ENCODE results near the genes RDX and POU2AF3.

- PRO-cap: no peak
Observed at GRCh38 chr11:109940814-109941194, 152.4 kb upstream of the ZC3H12C start.

DNA sequence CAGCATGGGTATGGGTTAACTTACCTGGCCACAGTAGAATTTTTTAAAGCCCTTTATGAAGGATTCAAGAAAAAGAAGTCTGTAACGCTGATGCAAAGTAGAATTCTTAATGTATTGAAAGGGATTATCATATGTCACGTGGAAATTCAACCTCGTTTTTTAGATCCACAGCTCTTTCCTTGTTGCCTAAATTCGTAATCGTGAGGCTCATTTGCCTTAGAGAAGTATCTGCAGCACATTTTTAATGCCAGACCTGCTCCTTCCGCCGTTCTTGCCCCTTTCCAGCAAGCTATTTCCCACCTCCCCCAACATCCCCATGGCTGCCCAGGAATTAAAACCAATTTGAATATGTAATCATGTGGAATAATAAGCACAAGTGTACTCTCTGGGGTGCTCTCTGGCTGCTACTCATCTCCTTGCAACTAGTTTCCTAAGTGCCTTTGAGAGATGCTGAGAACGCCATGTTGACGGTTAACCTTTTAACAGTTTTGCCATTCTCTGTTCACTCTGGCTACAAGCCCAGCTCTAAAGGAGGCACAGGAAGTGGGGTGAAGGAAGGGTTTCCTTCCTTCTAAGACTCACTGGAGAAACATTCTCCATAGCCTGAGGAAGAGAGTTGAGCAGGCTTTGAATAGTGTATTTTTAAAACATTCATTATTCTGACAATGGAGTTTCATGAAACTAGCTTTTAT, 122.2 kb upstream of the ZC3H12C start:
- PRO-cap: no peak

GRCh38 chr11:110296326-110297330, at the start of gene RDX:
Gene RDX, minus strand, starts transcription at chr11:110296614.
- PRO-cap: bidirectional peak, plus-strand start at chr11:110296792, minus-strand start at chr11:110296612; bidirectional peak, plus-strand start at chr11:110297058, minus-strand start at chr11:110296980

DNA sequence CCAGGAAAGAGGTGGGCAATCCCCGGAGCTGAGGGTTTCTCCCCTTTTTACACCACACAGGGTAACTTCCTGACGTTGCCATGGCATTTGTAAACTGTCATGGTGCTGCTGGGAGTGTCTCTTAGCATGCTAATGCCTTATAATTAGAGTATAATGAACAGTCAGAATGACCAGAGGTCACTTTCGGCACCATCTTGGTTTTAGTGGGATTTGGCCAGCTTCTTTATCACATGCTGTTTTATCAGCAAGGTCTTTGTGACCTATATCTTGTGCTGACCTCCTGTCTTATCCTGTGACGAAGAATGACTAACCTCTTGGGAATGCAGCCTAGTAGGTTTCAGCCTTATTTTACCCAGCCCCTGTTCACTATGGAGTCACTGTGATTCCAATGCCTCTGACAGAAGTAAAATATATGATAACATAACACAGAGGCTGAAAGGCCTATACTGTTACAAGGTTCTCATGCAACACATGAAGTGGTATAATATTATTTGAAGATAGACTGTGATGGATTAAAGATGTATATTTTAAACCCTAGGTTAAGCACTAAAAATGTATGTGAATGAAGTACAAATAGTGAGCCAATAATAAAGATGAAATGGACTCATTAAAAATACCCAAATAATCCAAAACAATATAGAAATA, 41.4 kb upstream of the RDX start:
- PRO-cap: no peak

DNA sequence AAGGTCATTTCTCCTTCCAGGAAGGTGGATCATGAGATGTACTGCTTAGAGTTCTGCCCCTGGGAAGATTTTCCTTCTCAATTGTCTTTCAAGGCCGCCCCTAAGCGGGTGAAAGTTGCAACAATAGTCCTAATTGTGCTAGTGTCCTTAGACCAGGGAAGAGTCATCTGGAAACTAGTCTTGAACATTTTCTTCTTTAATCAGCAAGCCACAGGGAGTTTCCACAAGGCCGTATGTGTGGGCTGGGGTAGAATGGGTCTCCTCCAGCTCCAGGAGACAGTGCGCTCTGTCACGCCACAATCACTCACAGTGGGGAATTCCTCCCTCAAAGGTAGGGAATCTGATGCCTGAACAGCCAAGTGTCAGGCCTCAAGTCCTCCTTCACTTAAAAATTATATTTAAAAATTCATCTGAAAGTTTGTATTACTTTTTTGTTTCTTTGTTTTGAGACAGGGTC, 53.3 kb upstream of the RDX start:
- PRO-cap: no peak

DNA sequence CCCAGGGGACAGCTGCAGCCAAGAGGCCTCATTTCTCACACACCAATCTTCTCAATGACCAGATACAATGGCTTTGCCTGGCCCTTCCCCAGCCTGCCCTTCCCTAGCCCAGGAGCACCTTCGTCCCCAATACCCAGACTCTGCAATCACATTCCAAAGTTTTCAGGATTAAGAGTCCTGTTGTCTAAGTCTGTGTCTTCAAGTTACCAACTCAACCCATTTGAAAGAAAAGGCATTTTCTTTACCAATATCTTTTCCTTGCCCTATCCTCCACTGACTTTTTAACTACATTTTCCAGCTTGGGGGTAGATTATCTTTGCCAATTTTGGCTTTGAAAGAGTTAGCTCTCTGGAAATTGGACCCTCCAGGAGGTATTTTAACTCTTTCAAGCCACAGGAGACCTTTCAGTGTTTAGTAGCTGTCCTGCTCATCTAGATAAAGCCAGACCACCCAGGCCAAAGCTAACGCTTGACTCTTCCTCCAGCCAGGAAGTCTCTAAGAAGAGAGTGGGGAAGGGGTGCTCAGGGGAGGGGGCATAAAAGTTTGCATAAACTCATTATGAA, 235.2 kb upstream of the ARHGAP20 start:
- PRO-cap: no peak

GRCh38 chr11:111298430-111299492, at the start of gene POU2AF3:
Gene POU2AF3, plus strand, starts transcription at chr11:111298546.
- PRO-cap: unidirectional peak, plus-strand start at chr11:111298924; unidirectional peak, plus-strand start at chr11:111299109; unidirectional peak, plus-strand start at chr11:111299309

DNA sequence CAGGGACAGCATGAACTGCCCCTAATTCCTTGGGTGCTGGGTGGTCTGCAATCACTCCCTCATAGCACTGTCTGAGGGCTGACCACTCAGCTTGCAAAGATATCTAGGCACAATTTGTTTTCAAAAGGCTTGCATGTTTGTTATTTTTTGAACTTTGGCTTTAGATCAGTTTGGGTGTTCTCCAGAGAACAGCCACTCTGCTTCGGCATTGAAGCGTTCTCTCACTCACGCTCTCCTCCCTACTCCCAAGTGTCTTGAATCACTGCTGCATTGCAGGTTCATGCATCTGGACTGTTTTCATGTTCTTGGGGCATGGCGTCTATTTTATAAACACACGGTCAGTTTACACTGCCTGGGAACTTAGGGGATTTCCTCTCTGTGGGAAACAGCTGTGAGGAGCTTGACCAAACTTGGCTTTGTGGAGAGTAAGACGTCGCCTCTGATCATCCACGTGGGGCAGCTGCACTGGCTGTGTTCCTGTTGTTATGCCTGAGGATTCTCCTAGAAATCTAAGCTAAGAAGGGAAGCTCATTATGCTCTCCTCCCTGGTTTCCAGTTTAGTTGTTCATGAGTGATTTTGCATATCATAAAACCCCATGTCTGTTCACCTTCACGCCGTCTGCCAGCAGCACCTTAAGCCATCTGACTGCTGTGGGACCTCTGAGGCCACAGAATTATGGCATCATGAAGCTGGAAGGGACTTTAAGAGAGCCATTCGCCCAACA, 38.6 kb upstream of the POU2AF1 start:
- PRO-cap: no peak

- PRO-cap: no peak
Observed at GRCh38 chr11:111531537-111532304, 8.8 kb upstream of the LAYN start.

- PRO-cap: no peak
Observed at GRCh38 chr11:111624502-111625165, 22.4 kb downstream of the SIK2 start.

DNA sequence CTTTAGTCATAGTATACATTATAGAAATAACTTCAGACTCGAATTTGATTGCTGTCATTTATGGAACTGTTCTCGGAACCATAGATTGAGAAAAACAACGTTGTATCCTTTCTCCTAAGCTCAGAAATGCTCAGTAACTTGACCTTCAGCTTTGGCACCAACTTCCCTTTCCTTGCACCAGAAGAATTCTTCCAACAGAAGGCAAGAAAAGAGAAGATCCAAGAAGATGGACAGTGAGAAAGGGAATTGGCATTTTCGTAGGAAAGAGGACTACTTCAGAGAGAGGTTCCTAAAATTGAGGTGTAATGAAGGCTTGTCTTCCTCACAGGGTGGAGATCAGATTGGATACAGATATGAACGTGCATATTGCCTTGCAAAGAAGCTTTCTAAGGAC, 51.0 kb downstream of the SIK2 start:
- PRO-cap: no peak

GRCh38 chr11:111720827-111721461, 45.2 kb downstream of the PPP2R1B start:
- PRO-cap: no peak

GRCh38 chr11:111733972-111735036, 31.9 kb downstream of the PPP2R1B start:
- PRO-cap: no peak

- PRO-cap: no peak
Observed at GRCh38 chr11:111763202-111763634, 3.0 kb downstream of the PPP2R1B start.

- PRO-cap: no peak
Observed at GRCh38 chr11:111819015-111819767, 52.2 kb downstream of the ALG9 start.

DNA sequence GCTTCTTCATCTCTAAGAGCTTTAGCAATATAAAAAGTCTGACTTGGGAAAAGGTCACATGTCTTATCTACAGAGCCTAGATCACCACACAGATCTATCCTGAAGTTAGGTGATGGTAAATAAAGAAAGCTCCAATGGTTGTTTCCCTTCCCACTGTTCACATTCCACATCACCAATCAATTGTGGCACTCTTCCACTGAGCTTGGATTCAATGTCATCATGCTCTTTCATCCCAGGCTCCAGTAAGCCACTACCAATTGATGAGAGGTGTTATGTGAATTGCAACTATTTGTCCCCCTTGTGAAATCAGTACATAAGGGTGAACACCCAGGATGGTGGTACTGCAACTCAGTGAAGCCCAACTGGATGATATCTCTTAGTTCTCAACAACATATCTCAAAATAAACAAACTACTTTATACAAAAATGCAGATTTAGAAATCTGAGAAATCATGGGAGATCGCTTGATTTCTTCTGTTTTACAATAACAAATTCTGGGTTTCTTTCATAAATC, 47.7 kb downstream of the ALG9 start:
- PRO-cap: no peak

GRCh38 chr11:111976575-111977166, 39.5 kb downstream of the DIXDC1 start:
- PRO-cap: bidirectional peak, plus-strand start at chr11:111977209, minus-strand start at chr11:111977134

- PRO-cap: no peak
Observed at GRCh38 chr11:112017543-112018260, 7.5 kb upstream of the DLAT start.

- PRO-cap: no peak
Observed at GRCh38 chr11:112019046-112020157, 5.8 kb upstream of the DLAT start.

GRCh38 chr11:112024117-112024620, 1.0 kb upstream of the DLAT start:
- PRO-cap: no peak

All from left cardiac atrium (tissue), 1 donor.